H7 (cell line): ENCODE measurements around the gene TMEM38B.

- RAMPAGE, long total RNA: no peak
These were observed 59.7 kb downstream of the ABCA1 start for GRCh38 chr9:104868329-104868666.

GRCh38 chr9:104879677-104880151, 48.2 kb downstream of the ABCA1 start:
- RAMPAGE, long total RNA: no peak

- RAMPAGE, long total RNA: no peak
These were observed 28.0 kb downstream of the ABCA1 start for GRCh38 chr9:104899742-104900518.

DNA sequence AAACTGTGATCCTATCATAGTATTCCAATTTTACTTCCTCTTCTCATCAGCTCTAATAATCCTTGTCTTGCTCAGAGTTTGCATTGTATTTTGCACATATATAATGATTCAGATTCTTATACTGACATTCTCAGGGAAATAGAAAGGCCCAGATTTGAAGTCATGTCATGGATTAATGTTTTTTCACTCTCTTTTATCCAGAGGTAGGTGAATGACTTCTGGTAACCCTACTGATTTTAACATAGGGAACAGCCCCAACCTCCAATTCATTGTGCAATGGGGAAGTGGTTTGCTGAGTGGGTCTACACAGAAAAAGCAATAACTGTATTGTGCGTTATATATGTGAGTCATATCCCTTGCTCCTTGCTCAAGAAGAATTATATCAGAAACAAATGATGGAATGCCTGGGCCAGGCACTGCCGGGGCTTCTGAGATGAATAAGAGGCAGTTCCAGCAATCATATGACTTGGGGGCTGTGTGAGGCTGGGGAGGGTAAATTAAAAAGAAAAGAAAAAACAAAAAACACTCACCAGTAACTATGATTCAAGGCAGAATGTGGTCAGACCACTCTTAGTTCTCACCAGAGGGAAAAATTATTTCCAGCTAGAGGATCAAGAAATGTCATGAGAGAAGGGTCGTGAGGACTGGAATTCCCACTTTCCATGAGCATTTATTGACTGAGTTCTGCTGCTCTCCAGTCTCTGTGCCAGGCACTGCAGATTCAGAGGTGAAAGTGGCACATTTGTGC, 79.2 kb upstream of the ABCA1 start:
- RAMPAGE, long total RNA: no peak

GRCh38 chr9:105127814-105128342, 116.6 kb upstream of the SLC44A1 start:
- RAMPAGE, long total RNA: no peak

GRCh38 chr9:105187650-105188250, 56.7 kb upstream of the SLC44A1 start:
- RAMPAGE, long total RNA: no peak

- RAMPAGE, long total RNA: no peak
These were observed 720 bp downstream of the SLC44A1 start for GRCh38 chr9:105245253-105245489.

GRCh38 chr9:105318552-105319296, 74.3 kb downstream of the SLC44A1 start:
- RAMPAGE, long total RNA: no peak

DNA sequence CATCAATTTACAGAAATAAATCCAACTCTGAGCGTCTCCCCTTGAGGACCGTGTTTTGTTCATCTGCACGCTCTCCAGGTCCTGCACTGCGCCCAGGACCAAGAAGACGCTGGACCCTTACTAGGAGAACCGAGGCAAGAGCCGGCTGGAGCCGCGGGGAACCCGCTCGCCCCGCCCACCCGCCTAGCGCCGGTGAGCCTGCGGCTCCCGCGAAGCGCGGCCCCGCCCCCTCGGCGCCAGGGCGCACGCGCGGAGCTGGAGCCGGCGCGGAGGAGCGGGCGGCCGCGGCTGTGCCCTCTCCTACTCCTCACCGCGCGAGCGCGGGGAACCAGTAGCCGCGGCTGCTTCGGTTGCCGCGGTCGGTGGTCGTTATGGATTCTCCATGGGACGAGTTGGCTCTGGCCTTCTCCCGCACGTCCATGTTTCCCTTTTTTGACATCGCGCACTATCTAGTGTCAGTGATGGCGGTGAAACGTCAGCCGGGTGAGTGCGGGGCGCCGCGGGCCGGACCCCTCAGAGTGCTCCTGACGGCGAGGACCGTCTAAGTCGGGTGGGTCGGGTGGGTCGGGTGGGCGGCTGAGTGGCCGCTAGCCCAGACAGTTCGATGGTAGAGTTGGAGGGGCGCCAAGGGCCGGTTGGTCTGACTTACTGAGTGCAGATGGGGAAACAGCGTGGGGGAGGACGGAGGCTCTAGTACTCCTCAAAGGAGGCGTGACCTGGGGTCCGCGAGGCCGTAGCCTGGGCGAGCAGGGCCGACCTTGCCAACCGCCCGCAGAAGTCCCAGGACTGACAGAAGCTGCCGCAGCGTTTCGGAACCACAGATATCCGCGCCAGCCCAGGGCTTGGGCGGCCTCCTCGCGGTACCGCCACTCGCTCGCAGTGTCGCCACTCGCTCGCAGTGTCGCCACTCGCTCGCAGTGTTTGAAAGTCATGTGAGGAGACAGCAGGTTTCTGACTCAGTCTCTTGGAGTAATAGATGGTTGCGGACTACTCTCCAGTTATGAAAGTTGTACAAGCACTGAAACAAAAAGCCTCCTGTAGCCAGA, at the start of gene TMEM38B:
Gene TMEM38B (plus strand): TSS at position 252 of the 1,046 bp plus-strand sequence.
- RAMPAGE, long total RNA: no peak

GRCh38 chr9:106755563-106756383, 107.2 kb upstream of the ZNF462 start:
- RAMPAGE, long total RNA: no peak

DNA sequence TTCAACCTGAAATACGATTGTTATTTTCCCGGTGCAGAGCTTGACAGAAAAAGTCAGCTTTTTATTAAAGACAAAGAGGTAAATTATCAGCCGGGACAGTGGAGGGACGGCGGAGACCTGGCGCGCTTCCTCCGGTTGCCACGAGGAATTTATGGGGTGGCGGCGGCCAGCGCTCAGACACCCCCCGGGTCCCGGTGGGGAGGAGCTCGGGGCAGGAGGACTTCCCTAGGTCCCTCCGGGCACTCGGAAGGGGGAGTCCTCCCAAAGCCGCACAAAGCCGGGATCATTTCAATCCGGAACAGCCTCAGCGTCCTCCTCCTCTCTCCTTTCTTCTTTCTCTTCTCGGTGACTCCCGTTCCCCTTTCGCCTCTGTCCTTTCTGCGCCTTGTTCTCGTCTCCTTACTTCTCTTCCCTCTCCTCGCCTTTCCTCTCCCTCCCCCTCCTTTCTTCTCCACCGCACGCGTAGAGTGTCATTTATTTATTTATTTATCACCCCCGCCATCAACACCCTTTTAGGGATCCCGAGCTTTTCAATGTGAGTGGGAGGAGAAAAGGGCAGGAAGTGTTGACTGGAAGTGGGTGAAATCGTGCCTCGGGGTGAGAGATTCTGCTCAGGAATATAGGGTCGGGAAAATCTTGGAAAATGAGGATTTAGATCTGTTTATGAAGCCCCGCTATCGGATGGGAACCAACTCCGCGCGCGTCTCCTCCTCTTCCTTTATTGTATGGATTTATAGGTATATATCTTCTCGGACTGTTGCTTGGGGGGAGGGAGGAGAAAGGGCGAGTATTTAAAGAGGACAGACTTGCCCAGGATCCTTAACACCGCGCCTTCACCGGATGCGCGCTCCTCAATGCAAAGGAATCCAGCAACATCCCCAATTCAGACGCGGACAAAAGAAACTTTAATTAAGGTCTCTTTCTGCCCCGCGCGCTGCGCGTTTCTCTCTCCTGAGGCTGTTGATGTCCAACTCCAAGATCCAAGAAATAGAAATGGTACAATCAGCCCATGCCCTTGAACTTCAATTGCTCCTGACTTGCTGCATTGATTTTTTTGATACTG, 2.0 kb upstream of the ZNF462 start:
- RAMPAGE, long total RNA: no peak

DNA sequence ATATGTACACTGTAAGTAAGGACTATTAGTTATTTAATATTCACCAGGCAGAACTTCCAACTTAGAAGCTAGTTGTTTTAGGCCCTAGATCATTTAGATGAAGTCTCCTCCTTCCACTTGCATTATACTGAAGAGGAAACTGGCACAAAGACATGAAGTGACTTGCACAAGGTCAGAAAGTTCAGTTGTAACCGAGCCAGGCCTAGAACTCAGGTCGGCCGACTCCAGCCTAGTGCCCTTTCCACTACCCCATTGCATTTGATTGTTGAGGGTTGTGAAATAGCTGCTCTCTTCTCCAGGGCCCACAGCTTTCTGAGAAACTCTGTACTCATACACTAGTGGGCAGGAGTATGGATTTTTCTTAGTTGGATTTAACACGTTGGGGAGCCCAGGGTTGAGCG, 5.6 kb downstream of the ZNF462 start:
- RAMPAGE, long total RNA: no peak

DNA sequence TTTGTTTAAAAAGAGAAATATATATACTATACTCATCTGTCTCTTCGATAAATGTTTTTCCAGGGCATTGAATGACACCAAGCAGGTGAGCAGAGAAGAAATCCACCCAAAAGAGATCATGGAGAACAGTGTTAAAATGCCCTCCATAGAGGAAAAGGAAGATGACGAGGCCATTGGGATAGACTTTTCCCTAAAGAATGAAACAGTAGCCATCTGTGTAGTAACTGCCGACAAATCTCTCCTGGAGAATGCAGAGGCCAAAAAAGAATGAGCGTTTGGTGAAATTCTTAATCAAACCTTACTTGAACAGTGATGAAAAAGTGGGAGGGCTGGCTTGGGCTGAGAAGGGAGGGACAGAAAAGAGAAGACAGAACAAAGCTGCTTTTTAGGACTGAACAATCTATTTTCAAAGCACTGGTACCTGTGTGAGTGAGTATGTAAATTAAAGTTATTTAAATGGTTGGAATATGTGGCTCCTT, 147.8 kb downstream of the ZNF462 start:
- RAMPAGE, long total RNA: no peak

- RAMPAGE, long total RNA: no peak
These were observed 140.2 kb upstream of the RAD23B start for GRCh38 chr9:107142839-107143378.

DNA sequence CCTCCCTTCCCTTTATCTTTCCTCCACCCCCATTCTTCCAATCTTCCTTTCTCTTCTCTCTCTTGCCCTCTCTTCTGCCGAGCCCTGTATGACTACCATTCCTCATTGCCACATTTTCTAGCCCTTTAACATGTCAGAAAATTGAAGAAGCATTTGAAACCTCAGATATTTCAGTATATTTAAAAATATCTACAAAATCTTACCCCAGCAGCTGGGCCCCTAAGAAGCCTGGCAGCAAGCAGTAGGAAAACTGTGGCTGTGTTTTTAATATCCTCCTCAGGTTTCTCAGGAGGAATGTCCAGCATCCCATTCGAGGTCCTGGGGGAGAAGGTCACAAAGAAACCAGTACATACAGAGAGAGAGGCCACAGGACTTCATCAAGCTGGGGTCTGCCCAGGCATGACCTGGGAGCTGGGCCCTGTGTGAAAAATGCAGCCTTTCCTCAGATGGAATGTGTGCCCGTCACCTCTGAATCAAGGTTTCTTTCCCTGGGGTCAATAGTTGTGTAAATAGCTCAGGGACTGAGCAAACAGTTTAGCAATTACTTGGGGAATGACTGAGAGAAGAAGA, 34.1 kb upstream of the RAD23B start:
- RAMPAGE, long total RNA: no peak

DNA sequence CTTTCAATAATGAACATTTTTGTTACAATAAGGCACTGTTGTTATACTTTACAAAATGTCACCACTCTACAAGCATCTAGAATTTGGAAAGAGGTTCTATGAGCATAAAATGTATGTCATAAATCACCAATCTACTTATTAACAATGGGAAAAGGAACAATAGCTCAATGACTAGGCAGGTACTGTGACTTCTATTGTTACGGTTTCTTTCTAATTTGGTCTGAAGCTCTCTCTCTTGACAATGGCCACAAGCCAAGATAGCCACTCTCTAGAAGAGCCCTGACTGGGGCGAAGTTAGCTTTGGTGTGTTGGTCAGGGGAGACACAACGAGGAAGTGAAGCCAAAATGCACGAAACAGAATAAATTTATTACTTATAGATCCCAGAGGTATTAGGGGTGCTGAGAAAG, 9.5 kb upstream of the RAD23B start:
- RAMPAGE, long total RNA: no peak

DNA sequence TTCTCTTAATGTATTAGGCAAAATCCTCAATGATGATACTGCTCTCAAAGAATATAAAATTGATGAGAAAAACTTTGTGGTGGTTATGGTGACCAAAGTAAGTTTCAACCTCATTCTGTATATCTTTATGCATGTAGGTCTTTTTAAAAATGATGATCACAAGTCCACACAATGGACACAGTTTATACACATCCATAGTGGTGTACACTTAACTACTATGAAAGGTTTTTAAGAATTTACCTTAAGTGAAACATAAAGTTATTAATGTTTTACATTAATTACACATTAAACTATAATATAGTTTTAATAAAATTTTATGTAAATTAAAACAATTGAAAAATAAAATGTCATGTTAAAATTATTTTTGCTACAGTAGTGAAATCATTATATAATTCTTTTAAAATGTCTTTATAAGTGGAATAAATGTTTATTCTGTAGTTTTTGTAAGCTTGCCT, 19.0 kb downstream of the RAD23B start:
- RAMPAGE, long total RNA: no peak

DNA sequence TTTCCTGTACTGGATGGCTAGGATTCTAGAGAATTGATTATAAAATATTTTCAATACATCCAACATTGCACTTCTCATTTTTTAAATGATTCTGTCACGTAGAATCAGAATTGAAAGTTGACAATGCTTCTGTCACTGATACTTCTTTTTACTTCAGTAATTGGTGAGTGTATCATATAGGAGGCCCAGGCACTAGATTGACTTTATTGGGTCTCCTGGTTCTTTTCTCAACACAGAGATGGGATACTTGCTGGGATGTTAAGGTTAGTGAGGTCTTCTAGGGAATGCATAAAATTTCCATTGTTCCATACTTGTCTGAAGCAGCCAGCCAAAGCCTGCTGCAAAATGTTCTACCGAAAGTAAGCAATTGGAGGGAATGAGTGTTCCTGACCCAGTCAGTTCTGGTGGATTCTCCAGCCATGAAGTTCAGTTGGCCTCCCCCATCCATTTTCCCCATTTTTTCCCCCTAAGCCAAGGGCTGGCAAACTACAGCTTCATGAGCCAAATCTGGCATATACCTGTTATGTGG, 49.1 kb downstream of the RAD23B start:
- RAMPAGE, long total RNA: no peak

GRCh38 chr9:107488519-107488665, 1.2 kb downstream of the KLF4 start:
- RAMPAGE, long total RNA: no peak

DNA sequence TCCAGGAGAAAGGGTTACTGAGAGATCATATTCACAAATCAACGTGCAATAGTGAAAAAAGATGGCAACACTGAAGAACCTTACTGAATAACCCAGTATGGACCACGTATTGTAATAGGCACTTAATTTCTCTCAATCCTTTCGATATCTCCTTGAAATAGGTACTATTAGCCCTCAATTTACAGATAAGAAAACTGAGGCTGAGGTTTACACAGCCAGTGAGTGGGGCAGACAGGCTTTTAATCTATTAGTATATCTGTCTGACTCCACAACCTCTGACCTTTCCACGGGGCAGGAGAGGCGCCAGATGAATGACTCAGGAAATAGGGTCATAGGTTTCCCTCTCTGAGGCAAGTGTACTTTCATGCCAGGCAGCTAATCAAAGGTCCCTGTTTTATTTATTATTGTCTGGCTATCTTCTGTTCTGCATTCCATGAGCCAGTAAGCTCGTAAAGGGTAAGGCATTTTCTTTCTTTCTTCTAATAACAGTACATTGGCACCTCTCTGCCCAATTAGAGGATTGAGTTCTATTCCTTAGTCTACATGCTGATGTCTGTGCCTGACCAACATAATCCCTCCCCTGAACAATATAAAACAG, 79.6 kb upstream of the KLF4 start:
- RAMPAGE, long total RNA: no peak